Spleen (tissue), 7 donors: Measurements from ENCODE around the genes GAB3 and VBP1.

- PRO-cap, 4 experiments = no peak in any of the 4 experiments
- RAMPAGE, long total RNA, 4 experiments = no peak in any of the 4 experiments
Observed at GRCh38 chrX:154445416-154446155, 1.6 kb downstream of the FAM50A start.

GRCh38 chrX:154446247-154446800, 2.4 kb downstream of the FAM50A start:
- PRO-cap, 4 experiments = no peak in any of the 4 experiments
- RAMPAGE, long total RNA, 4 experiments = no peak in any of the 4 experiments

DNA sequence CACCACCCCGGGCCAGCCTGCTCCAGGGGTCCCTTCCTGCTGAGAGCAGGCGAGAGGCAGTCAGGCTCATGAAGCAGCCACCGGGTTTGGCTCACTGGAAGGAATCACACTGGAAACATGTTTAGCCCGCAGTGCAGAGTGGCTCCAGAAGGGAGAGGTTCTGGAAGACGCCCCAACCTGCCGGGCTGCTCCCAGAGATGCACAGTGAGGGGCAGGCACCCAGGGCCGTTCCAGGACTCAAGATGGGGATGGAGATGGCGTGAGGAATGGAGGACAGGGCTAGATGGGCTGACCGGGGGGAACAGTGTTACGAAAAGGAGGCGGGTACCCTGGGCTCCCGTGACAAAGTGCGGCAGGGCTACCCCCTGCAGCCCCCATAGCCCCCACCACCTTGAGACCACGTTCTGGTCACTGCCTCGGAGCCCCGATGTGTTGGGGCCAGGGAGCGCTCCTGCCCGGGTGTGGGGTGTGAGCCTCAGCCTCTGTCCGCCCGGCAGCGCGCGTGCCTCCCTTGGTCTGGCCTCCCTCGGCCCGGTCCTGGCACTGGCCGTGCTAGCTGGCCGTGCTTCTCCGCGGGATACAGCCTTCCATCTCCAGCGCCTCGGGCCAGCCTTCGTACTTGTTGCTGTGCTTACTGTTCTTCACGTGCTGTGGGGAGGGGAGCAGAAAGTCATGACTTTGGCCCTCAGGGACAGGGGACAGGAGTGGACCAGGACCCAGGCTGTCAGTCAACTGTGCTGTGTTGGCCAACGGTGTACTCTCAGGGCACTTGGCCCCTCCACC, 9.6 kb downstream of the FAM3A start:
- PRO-cap, 4 experiments = no peak in any of the 4 experiments
- RAMPAGE, long total RNA, 4 experiments = no peak in any of the 4 experiments

DNA sequence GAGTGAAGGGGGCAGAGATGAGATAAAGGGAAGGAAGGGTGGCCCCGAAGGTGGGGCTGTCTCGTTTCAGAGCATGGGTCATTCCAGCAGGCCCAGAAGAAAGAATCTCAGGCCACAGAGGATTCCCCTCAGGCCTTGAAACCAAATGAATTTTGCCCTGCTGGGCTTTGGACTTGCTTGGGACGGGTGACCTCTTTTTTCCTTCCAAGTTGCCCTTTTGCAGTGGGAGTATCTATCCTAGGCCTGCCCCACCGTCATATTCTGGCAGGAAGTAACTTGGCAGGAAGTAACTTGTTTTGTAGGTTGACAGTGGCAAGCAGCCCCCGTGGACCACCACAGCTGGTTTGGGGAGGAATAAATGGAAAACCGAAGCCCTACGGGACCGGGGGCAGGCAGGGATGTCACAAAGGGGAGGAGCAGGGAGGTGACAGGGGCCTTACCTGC, 4.6 kb downstream of the FAM3A start:
- PRO-cap, 4 experiments = no peak in any of the 4 experiments
- RAMPAGE, long total RNA, 4 experiments = no peak in any of the 4 experiments

DNA sequence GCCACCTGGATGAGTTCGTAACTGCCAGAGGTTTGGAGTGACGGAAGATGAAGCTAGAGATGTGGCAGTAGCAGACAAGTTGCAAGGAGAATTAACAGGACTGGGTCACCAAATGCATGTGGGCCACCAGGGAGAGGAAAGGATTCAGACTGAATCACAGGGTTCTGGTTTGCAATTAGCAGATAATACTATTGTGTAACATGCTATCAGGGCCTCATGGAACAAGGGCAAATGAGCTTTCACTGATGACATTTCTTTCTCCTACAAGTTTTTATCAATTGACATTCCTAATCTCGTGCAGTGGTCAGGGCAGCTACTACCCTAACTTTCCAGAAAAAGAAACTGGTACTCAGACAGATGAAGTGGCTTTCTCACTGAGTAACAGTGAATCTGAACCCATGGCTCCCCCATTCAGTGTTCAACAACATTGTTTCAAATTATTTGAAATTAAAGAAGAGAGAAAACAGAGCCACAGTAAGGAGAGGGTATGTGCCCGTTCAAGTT, 21.4 kb downstream of the GAB3 start:
- PRO-cap, 4 experiments = no peak in any of the 4 experiments
- RAMPAGE, long total RNA, 4 experiments = no peak in any of the 4 experiments

- PRO-cap, 4 experiments = peak in 4 of 4 experiments; most common plus-strand start chrX:154751127 (in 2); most common minus-strand start chrX:154751050 (in 4)
- RAMPAGE, long total RNA, 4 experiments = start-site peak on the minus strand in 4 of 4 experiments, at chrX:154751001-154751083 at its widest, 702 to 1,523 reads per replicate
Observed at GRCh38 chrX:154750909-154751702, at the start of gene GAB3. TSS of gene GAB3 (minus strand) at chrX:154751077.

- PRO-cap, 4 experiments = no peak in any of the 4 experiments
- RAMPAGE, long total RNA, 4 experiments = no peak in any of the 4 experiments
Observed at GRCh38 chrX:154781357-154782286, 19.0 kb downstream of the DKC1 start.

- PRO-cap, 4 experiments = no peak in any of the 4 experiments
- RAMPAGE, long total RNA, 4 experiments = no peak in any of the 4 experiments
Observed at GRCh38 chrX:154987886-154988304, 34.6 kb downstream of the F8 start.

- PRO-cap, 4 experiments = no peak in any of the 4 experiments
- RAMPAGE, long total RNA, 4 experiments = no peak in any of the 4 experiments
Observed at GRCh38 chrX:155028788-155029470, 2.3 kb downstream of the FUNDC2 start.

- PRO-cap, 4 experiments = peak in 2 of 4 experiments; most common minus-strand start chrX:155188872 (in 2)
- RAMPAGE, long total RNA, 4 experiments = no peak in any of the 4 experiments
Observed at GRCh38 chrX:155188814-155188973, 27.6 kb upstream of the VBP1 start.

- PRO-cap, 4 experiments = peak in 4 of 4 experiments; most common plus-strand start chrX:155216460 (in 3); most common minus-strand start chrX:155216258 (in 2)
- RAMPAGE, long total RNA, 4 experiments = start-site peak on the plus strand in 4 of 4 experiments, at chrX:155216472-155216485 at its widest, 52 to 91 reads per replicate
Observed at GRCh38 chrX:155215850-155216625, at the start of gene VBP1. TSS of gene VBP1 (plus strand) at chrX:155216460.

GRCh38 chrX:155333401-155334036, 895 bp downstream of the CLIC2 start:
- PRO-cap, 4 experiments = peak in 4 of 4 experiments; most common plus-strand start chrX:155333930 (in 4)
- RAMPAGE, long total RNA, 4 experiments = no peak in any of the 4 experiments